ENCODE results near the genes TNPO3 and STRIP2.

GRCh38 chr7:128835794-128836342 is 5.7 kb downstream of the FLNC start:
- RRBS, result no CpG with 5 or more reads among the region's 7 CpGs
CAGE:
- cytosol, long polyA plus RNA, result no peak
- long polyA plus RNA, result no peak
- nucleus, long polyA plus RNA, result no peak

- RRBS, result 93% methylated on average over 6 of the region's 18 CpGs
CAGE:
- cytosol, long polyA plus RNA, result no peak
- long polyA plus RNA, result no peak
- nucleus, long polyA plus RNA, result no peak
Measured at GRCh38 chr7:128843716-128844330, 13.6 kb downstream of the FLNC start.

- RRBS, result no CpG with 5 or more reads among the region's 42 CpGs
CAGE:
- cytosol, long polyA plus RNA, result no peak
- long polyA plus RNA, result no peak
- nucleus, long polyA plus RNA, result no peak
Measured at GRCh38 chr7:128909622-128910570, 613 bp downstream of the KCP start.

DNA sequence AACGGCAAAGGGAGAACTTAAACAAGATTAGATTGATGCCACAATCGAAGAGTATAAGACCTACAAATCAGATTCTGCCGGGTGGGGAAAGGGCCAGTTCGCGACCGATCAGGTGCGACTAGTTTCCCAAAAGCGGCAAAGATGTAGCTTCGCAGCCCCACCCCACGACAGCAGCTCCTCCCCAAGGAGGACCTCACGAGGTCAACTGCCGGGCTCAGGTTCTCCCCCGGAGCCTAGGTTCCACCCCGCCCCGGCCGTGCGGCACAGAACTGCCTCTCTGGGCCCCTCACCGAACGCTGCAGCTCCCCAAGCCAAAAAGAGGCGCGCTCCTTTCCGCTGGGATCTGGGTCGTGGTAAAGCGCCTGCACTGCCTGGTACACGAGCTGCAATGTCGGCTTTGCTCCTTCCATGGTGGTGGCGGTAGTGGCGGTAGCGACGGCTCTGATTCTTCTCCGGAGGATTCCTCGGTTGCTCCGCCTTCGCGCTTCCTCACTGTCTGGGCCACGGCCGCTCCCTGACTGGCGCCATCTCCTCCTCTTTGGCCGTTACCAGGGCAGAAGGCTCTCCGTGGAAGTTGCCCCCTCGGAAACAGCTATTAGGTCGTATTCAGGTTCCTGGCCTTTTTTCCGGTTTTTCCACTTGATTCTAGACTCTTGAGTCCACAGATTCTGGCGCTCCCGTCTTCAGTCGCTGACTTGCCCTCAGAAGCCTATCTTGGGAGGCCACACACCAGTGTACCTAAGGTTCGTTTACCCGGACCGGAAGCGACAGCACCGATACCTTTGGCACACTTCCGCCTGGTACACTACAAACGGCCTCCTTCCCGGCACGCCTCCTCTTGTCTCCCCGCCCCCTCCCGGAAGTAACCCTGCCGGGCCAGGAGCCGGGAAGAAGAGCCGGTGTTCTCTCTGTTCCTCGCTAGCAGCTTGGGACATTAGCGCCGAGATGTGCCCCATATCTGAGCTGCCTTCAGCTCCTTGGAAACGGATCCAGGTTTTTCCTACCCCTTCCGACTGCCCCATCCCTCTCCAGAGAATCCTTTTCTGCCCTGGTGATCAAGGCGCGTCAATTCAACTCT is at the start of gene TNPO3:
Gene TNPO3 (minus strand): TSS at position 751 of the 1,078 bp plus-strand sequence.
- RRBS, result 3% methylated on average over 6 of the region's 67 CpGs
CAGE:
- cytosol, long polyA plus RNA, result start-site peak on the minus strand centred at position 538 of the sequence, 13 bp wide, 102 and 131 reads in 2 replicates; start-site peak on the minus strand centred at position 767 of the sequence, 93 bp wide, 40 and 30 reads in 2 replicates
- long polyA plus RNA, result start-site peak on the minus strand centred at position 550 of the sequence, 31 bp wide, 79 and 165 reads in 2 replicates; start-site peak on the minus strand centred at position 753 of the sequence, 64 bp wide, 34 and 56 reads in 2 replicates
- nucleus, long polyA plus RNA, result start-site peak on the minus strand centred at position 535 of the sequence, 13 bp wide, 66 and 53 reads in 2 replicates; start-site peak on the minus strand centred at position 763 of the sequence, 79 bp wide, 26 and 30 reads in 2 replicates

GRCh38 chr7:129188052-129188233 is 490 bp upstream of the SMO start:
- RRBS, result no CpG with 5 or more reads among the region's 7 CpGs
CAGE:
- cytosol, long polyA plus RNA, result no peak
- long polyA plus RNA, result no peak
- nucleus, long polyA plus RNA, result no peak

GRCh38 chr7:129278825-129279397 is 54.1 kb downstream of the AHCYL2 start:
- RRBS, result no CpG with 5 or more reads among the region's 6 CpGs
CAGE:
- cytosol, long polyA plus RNA, result no peak
- long polyA plus RNA, result no peak
- nucleus, long polyA plus RNA, result no peak

GRCh38 chr7:129388648-129389612 is 45.3 kb upstream of the STRIP2 start:
- RRBS, result no CpG with 5 or more reads among the region's 7 CpGs
CAGE:
- cytosol, long polyA plus RNA, result no peak
- long polyA plus RNA, result no peak
- nucleus, long polyA plus RNA, result no peak

- RRBS, result 1% methylated on average over 37 of the region's 101 CpGs
CAGE:
- cytosol, long polyA plus RNA, result no peak
- long polyA plus RNA, result no peak
- nucleus, long polyA plus RNA, result no peak
Measured at GRCh38 chr7:129433807-129434973, at the start of gene STRIP2. Gene STRIP2, plus strand, starts transcription at chr7:129434432.

DNA sequence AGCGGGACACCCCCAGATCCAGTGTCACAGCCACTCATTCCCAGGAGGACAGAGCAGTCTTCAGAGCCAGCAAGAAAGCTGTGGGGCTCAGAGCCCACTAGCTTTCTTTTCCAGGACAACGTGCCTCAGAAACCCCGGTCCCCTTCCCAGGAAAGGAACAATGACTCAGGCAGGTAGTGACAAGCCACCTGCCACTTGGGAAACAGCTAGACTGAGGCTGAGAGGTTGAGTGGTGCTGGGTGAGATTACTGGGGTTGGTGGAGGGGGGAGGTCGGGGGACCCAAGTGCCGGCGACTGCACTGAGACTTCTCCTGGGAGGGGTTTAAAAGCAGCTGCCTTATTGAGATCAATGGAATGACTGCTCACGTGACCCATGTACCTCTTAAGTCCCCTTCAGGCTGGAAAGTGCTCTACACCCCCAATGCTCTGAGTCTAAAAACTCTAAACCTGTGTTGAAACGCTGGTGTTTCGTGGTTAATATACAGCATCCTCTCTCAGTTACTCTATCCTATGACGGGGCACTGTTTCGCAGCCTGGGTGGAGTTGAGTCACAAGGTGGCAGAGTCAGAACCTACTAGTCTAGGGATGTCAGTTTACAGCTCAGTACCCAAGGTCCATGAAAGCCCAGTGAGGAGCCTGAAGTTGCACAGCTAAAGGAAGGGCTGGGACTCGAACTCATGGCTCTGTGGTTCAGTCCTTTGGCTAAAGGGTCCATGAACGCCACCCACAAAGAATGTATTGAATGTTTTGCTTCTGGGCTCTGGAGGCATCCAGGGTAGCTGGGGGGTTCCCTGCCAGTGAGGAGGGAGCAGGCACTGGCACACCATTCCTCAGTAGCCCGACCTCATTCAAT is 123.4 kb downstream of the UBE2H start:
- RRBS, result no CpG with 5 or more reads among the region's 14 CpGs
CAGE:
- cytosol, long polyA plus RNA, result no peak
- long polyA plus RNA, result no peak
- nucleus, long polyA plus RNA, result no peak

- RRBS, result no CpG with 5 or more reads among the region's 10 CpGs
CAGE:
- cytosol, long polyA plus RNA, result no peak
- long polyA plus RNA, result no peak
- nucleus, long polyA plus RNA, result no peak
Measured at GRCh38 chr7:129830857-129831333, 121.9 kb downstream of the UBE2H start.

- RRBS, result no CpG with 5 or more reads among the region's 4 CpGs
CAGE:
- cytosol, long polyA plus RNA, result no peak
- long polyA plus RNA, result no peak
- nucleus, long polyA plus RNA, result no peak
Measured at GRCh38 chr7:129865030-129865880, 87.5 kb downstream of the UBE2H start.

DNA sequence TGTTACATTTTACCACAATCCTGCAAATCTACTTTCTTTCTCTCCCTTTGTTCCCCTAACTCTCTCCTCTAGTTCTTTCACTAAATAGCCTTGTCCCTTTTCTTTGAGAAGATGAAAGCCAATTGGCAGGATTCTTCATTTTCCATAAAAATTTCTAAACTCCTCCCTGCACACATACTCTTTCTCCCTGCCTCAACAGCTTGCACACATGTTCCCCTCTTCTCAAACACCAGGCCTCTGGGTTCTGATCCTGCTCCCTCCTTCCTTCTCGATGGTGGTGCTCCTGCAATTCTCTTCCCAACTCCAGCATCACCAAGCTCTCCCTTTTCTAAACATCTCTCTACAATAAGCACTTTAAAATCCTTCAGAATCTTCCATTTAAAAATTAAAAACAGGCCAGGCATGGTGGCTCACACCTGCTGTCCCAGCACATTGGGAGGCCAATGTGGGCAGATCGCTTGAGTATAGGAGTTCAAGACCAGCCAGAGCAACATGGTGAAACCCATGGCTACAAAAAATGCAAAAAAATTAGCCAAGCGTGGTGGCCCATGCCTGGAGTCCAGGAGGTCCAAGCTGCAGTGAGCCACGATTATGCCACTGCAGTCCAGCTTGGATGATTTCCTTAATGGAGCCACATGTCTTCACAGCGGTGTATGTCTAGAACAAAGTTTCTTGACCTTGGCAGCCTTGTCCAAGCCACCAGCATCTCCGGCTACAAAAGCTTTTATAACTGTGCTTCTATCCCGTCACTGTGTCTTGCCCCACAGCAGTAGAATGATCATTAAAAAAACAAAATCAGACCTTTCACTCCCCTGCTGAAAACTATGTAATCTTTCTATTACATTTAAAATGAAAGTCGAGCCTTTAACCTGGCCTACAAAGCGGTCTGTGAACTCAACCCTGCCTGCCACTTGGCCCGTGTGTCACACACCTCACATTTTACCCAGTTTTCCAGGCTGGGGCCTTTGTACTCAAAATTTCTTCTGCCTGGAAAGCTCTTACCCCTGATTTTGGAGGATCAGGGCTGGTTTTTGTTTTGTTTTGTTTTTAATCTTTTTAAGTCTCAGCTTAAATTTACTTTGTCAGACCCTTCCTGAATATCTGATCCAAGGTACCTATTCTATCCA is 82.5 kb downstream of the UBE2H start:
- RRBS, result no CpG with 5 or more reads among the region's 10 CpGs
CAGE:
- cytosol, long polyA plus RNA, result no peak
- long polyA plus RNA, result no peak
- nucleus, long polyA plus RNA, result no peak

DNA sequence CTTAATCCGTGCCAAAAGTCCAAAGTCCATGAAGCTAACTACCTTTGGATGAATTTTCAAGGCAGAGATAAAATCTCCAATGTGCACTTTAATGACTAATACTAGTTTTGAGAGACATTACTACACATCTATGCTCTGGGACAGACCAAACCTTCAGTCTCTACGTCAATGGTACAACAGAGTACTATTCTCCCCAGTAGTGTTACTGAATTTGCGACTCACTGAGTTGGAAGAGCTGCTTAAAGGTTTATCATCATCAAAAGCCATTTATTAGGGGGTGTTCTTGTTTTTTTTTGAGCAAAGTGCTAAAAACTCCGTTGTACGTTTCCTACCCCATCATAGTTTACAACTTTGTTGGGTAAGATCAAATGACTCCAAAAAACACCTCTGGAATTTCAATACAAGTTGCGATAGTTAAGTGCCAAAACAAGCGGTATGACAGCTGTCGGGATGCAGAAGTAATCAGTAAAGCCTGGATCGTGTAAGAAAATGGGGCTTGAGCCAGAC is 45.9 kb downstream of the UBE2H start:
- RRBS, result no CpG with 5 or more reads among the region's 9 CpGs
CAGE:
- cytosol, long polyA plus RNA, result no peak
- long polyA plus RNA, result no peak
- nucleus, long polyA plus RNA, result no peak

DNA sequence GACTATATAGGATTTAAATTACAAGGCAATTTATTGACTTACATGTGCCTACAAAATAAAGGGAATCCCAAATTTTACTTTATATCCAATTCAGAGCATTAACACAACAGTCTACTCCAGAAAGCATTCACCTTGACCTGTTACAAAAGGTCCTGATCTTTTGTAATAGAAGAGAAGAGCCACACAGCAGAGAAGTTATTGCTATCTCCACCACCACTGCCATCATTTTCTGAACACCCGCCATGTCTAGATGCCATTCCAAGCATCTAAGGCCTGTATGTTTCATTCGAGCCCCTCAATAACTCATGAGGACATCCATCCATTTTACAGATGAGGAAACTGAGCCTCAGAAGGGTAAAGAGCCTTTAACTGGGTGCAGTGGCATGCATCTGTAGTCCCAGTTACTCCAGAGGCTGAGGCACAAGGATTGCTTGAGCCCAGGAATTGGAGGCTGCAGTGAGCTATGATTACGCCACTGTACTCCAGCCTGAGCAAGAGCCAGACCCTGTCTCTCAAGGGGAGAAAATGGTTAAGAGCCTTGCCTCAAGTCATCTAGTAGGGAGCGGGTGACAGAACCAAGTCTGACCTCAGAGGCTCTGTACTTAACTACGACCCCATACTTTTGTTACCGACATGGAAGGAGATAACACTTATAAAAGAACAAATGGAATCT is 39.3 kb downstream of the UBE2H start:
- RRBS, result no CpG with 5 or more reads among the region's 6 CpGs
CAGE:
- cytosol, long polyA plus RNA, result no peak
- long polyA plus RNA, result no peak
- nucleus, long polyA plus RNA, result no peak

GRCh38 chr7:129949227-129950156 is 3.3 kb downstream of the UBE2H start:
- RRBS, result no CpG with 5 or more reads among the region's 11 CpGs
CAGE:
- cytosol, long polyA plus RNA, result no peak
- long polyA plus RNA, result no peak
- nucleus, long polyA plus RNA, result no peak

- RRBS, result 2% methylated on average over 2 of the region's 24 CpGs
CAGE:
- cytosol, long polyA plus RNA, result no peak
- long polyA plus RNA, result no peak
- nucleus, long polyA plus RNA, result no peak
Measured at GRCh38 chr7:129951880-129952444, 798 bp downstream of the UBE2H start.

DNA sequence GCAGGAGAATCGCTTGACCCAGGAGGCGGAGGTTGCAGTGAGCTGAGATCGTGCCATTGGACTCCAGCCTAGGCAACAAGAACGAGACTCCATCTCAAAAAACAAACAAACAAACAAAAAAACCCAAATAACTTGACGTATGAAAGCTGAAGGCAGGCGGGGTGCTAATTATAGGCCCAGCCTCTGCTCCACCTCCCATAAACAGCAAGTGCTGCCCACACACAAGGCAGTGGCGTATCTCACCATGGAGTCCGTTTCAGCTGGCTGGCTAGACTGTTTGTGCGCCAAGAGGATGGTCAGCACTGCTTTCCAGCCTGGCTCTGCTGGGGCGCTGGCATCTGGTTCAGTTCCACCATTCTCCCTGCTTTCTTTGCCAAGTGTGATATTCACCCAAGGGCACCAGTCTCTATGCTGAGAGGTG is 29.1 kb downstream of the ZC3HC1 start:
- RRBS, result no CpG with 5 or more reads among the region's 10 CpGs
CAGE:
- cytosol, long polyA plus RNA, result no peak
- long polyA plus RNA, result no peak
- nucleus, long polyA plus RNA, result no peak

DNA sequence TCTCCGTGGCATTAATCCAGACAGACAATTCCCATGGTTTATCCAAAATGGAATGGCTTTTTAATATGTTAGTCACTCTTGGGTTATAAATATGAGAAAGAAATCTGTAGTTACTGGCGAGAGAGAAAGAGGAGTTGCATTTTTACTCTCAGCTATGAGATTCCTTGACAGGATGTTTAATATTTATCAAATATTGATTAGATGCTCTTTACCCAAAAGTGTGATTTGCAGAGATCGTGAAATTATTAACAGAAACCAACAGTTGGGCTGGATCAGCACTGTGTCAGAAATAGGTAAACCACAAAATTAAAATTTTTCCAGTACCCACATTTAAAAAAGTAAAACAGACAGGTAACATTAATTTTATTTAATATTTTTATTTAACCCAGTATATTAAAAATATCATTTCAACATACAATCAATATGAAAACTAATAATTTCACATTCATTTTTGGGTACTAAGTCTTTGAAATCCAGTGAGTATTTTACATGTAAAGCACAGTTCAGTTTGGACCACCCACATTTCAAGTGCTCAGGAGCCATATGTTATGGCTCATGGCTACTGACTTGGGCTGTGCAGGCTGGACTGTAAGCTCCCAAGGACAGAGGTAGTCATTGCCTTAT is 42.4 kb downstream of the KLHDC10 start:
- RRBS, result no CpG with 5 or more reads among the region's 3 CpGs
CAGE:
- cytosol, long polyA plus RNA, result no peak
- long polyA plus RNA, result no peak
- nucleus, long polyA plus RNA, result no peak

GRCh38 chr7:130355986-130356788 is 11.6 kb downstream of the CPA5 start:
- RRBS, result no CpG with 5 or more reads among the region's 11 CpGs
CAGE:
- cytosol, long polyA plus RNA, result no peak
- long polyA plus RNA, result no peak
- nucleus, long polyA plus RNA, result no peak

- RRBS, result no CpG with 5 or more reads among the region's 13 CpGs
CAGE:
- cytosol, long polyA plus RNA, result no peak
- long polyA plus RNA, result no peak
- nucleus, long polyA plus RNA, result no peak
Measured at GRCh38 chr7:130534670-130535560, 43.0 kb downstream of the MEST start.